ENCODE data around the genes JOSD2, NKG7 and SIGLEC10.

DNA sequence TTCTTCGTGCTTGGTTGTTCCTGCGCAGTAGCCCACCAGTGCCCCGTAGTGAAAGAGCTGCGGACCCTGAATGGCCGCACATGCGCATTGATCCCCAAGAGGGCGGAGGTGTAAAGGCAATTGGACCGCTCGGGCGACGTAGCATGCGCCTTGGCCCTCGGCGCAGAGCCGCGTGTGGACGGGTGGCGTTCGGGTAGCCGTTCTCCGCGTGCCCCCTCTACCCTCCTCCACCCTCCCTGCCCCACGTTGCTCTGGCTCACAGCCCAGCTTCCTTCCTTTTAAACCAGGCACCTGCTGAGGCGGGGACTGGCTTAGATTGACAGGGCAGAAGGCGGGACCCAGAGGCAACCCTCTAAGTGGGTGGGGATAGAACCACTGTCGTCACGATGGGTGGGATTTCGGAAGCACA lies 373 bp upstream of the NUP62 start:
- PRO-cap, result bidirectional peak, plus-strand start at position 165 of the sequence, minus-strand start at position 142 of the sequence; unidirectional peak, minus-strand start at position 253 of the sequence
- RAMPAGE, long total RNA, 5 experiments, result no peak in any of the 5 experiments
- RRBS, result no CpG with 5 or more reads among the region's 28 CpGs

- PRO-cap, result no peak
- RAMPAGE, long total RNA, 5 experiments, result no peak in any of the 5 experiments
- RRBS, result no CpG with 5 or more reads among the region's 11 CpGs
These were observed 725 bp upstream of the NUP62 start for GRCh38 chr19:49930082-49930375.

DNA sequence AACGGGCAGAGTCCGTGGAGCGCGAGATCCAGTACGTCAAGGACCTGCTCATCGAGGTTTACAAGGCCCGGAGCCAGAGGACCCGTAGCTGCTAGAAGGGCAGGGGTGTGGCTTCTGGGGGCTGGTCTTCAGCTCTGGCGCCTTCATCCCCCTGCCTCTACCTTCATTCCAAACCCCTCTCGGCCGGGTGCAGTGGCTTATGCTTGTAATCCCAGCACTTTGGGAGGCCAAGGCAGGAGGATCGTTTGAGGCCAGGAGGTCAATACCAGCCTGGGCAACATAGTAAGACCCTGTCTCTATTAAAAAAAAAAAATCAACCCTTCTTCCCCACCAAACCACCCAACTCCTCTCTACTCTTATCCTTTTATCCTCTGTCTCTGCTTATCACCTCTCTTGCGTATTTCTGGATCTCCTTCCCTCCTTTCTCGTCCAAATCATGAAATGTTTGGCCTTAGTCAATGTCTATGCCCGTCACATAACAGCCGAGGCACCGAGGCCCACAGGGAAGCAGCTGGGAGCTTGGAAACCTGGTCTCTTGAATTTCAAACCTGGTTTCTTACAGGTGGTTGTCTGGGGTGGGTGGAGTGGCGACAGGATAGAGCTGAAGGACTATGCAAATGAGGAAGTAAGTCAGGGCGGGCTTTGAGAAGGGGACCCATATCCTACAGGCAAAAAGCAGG lies 3.8 kb upstream of the NUP62 start:
- PRO-cap, result no peak
- RAMPAGE, long total RNA, 5 experiments, result start-site peak on the plus strand in 1 of 5 experiments, centred at position 137 of the sequence, 17 reads per replicate
- RRBS, result 88% methylated on average over 4 of the region's 19 CpGs

GRCh38 chr19:50172894-50173686 lies 10.0 kb upstream of the IZUMO2 start:
- PRO-cap, result bidirectional peak, plus-strand start at chr19:50173320, minus-strand start at chr19:50173259
- RAMPAGE, long total RNA, 5 experiments, result no peak in any of the 5 experiments
- RRBS, result no CpG with 5 or more reads among the region's 9 CpGs

DNA sequence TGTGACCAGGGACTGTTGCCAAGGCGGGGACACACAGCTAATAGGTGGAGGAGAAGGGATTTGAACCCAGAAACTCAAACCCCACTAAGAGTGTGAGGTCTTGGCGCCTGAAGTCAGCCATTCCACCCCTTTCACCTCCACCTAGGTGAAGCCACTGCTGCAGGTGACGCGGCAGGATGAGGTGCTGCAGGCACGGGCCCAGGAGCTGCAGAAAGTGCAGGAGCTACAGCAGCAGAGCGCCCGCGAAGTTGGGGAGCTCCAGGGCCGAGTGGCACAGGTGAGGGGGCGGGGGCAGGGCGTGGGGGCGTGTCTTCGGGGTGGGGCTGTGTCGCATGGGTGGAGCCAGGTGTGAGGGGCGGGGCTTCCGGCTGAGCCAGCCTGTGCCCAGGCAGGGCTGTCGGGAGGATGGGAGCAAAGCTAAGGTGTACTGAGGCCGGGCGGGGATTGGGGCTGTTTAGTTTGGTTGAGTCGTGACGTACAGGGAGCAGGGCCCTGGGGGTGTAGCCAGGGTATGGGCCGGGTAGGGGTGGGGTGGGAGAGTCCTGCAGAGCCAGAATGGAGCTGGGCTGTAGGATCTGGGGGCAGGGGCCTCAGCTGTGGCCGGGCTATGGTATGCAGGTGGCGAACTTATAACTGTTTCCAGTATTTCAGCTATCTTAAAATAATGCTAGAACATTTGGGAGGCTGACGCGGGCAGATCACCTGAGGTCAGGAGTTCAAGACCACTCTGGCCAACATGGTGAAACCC lies 62.3 kb downstream of the KCNC3 start:
- PRO-cap, result no peak
- RAMPAGE, long total RNA, 5 experiments, result start-site peak on the plus strand in 3 of 5 experiments, centred at positions 162 to 195 of the sequence, 18 to 44 reads per replicate
- RRBS, result 22% methylated on average over 6 of the region's 26 CpGs

DNA sequence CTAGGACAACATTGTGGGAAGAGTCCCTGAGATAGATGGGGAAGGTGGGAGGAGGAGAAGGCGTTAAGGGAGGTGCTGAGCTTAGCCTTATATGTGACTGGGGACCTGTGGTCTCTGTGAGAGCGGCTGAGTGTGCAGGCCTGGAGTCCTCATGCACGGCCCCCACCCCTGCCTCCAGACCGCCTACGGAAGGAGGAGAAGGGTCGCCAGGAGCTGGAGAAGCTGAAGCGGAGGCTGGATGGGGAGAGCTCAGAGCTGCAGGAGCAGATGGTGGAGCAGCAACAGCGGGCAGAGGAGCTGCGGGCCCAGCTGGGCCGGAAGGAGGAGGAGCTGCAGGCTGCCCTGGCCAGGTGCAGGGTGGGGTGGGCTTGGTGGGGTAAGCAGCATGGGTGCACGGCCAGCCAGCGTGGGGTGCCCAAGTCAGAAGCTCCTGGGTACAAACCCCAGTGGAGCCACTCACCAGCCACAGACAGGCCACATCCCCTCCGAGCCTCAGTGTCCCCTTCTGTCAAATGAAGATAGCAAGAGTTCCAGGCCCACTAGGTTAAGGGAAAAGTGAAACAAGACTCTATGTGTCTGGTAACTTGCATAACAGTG lies 56.7 kb downstream of the KCNC3 start:
- PRO-cap, result no peak
- RAMPAGE, long total RNA, 5 experiments, result start-site peak on the plus strand in 3 of 5 experiments, centred at positions 254 to 316 of the sequence, 5 to 27 reads per replicate
- RRBS, result no CpG with 5 or more reads among the region's 13 CpGs

DNA sequence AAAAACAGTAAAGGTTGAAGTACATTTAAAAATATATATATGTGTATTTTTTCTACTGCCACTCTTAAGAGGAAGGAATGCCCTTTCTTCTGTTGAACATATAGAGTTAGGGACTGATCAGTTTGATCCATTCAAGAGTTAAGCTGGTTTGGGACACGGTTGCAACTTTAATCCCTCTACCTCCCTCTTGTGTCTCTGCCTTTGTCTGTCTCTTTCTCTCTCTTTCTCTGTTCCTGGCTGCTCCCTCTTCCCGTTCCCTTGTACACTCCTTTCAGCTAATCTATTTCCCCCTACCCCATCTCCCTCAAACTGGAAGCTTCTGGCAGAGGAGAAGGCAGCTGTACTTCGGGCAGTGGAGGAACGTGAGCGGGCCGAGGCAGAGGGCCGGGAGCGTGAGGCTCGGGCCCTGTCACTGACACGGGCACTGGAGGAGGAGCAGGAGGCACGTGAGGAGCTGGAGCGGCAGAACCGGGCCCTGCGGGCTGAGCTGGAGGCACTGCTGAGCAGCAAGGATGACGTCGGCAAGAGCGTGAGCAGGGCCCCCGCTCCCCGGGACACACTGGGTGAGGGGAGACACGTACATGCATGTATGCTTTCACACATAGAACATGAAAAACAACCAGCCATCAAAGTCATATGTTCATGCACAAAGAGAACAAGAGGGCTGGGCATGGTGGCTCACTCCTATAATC lies 42.9 kb downstream of the KCNC3 start:
- PRO-cap, result no peak
- RAMPAGE, long total RNA, 5 experiments, result start-site peak on the plus strand in 3 of 5 experiments, centred at positions 442 to 458 of the sequence, 25 to 112 reads per replicate
- RRBS, result 91% methylated on average over 13 of the region's 20 CpGs

GRCh38 chr19:50322101-50323106 lies 6.8 kb downstream of the KCNC3 start:
- PRO-cap, result no peak
- RAMPAGE, long total RNA, 5 experiments, result no peak in any of the 5 experiments
- RRBS, result 88% methylated on average over 12 of the region's 31 CpGs

- PRO-cap, result no peak
- RAMPAGE, long total RNA, 5 experiments, result no peak in any of the 5 experiments
- RRBS, result no CpG with 5 or more reads among the region's 10 CpGs
These were observed 16.2 kb upstream of the EMC10 start for GRCh38 chr19:50460153-50460524.

DNA sequence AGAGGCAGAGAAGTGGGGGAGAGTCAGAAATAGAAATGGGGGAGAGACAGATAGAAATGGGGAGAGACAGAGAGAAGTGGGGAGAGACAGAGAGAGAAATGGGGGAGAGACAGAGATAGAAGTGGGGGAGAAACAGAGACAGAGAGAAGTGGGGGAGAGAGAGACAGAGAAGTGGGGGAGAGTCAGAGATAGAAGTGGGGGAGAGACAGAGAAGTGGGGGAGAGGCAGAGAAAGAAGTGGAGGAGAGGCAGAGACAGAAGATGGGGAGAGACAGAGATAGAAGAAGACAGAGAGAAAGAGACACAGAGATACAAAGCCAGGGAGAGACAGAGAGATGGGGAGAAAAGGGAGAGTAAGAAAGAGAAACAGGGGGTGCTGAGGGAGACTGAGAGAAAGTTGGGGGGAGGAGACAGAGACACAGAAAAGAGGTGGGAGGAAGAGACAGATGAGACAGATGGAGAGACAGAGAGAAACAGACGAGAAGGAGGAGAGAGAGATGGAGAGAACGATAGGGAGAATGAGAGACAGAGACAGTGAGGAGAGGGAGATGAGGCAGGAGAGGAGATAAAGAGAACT lies 13.0 kb downstream of the JOSD2 start:
- PRO-cap, result no peak
- RAMPAGE, long total RNA, 5 experiments, result no peak in any of the 5 experiments
- RRBS, result no CpG with 5 or more reads among the region's 2 CpGs

DNA sequence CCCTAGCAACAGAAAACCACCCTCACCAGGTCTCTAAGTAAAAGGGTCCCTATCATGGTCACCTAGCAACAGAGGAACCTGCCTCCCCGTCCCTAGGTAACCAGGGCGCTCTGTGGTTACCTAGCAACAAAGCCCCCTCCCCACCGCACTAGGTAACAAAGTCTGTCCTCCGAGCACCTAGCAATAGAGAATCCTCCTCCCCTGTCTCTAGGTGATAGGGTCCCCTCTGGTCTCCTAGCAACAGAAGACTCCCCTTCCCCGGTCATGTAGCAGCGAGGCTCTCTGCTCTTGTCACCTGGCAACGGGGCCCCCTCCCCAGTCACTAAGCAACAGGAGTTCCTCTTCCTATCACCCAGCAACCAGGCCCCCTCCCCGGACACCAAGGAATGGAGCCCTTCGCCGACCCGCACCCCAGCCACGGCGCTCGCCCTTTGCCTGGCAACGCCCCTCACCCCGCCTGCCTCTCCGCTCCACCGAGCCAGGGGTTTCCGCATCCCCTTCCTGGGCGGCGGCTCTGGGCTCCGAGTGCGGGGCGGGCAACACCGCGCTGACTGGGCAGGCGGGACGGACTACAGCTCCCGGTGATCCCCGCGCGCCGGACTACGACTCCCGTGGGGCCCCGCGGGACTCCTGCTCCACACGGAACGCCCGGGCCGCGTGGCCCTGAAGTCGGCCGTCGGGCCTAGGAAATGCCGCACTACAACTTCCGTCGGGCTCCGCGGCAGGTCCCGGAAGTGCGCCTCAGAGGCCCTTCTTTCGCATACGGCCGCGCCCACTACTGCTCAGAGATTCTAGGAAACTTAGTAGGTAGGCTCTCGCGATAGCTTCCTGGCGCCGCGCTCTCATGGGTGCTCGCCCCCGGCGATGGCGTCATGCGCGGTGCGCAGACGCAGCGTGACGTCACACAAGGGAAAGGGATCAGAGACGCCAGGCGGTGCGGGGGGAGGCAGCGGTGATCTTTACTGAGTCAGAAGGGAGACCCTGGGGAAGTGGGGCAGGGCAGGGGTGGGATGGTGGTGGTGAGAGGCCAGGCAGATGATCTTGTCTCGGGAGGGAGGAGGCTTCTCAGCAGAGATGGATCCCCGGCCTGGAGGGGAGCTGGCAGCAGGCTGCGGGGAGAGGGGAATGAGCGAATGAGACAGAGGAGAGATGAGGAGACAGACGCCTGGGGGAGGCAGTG lies at the start of gene JOSD2:
Gene JOSD2 (minus strand): TSS at position 527 of the 1,180 bp plus-strand sequence.
- PRO-cap, result bidirectional peak, plus-strand start at position 921 of the sequence, minus-strand start at position 433 of the sequence
- RAMPAGE, long total RNA, 5 experiments, result start-site peak on the minus strand in 5 of 5 experiments, centred at positions 477 to 533 of the sequence, 15 to 53 reads per replicate
- RRBS, result 2% methylated on average over 29 of the region's 80 CpGs

GRCh38 chr19:50605937-50606300 lies 33.8 kb downstream of the SYT3 start:
- PRO-cap, result no peak
- RAMPAGE, long total RNA, 5 experiments, result no peak in any of the 5 experiments
- RRBS, result no CpG with 5 or more reads among the region's 32 CpGs

DNA sequence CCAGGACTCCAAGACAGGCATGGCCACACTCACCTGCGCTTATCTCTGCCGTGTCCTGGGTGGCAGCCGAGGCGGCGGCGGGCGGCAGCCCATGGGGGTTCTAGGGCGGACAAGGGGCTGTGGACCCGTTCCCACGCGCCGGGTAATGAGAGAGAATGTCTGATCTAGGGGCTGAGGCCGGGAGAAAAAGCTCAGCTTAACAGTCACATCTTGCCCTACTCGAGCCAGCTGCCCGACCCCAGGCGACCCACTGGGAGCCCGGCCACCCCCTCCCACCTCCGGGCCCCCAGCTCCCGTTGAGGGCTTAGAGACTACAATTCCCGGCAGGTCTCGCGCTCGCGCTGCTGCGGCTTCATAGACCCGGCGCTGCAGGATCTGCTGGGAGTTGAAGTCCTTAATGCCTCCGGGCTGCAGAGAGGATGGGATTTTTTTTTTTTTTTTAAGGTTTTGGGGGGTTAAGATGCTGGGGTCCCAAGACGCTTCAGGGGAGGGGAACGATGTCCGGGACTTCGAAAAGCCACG lies 628 bp downstream of the SYT3 start:
- PRO-cap, result no peak
- RAMPAGE, long total RNA, 5 experiments, result no peak in any of the 5 experiments
- RRBS, result 23% methylated on average over 18 of the region's 33 CpGs

GRCh38 chr19:50826886-50827379 lies 3.3 kb upstream of the KLK1 start:
- PRO-cap, result no peak
- RAMPAGE, long total RNA, 5 experiments, result no peak in any of the 5 experiments
- RRBS, result 82% methylated on average over 4 of the region's 36 CpGs

- PRO-cap, result bidirectional peak, plus-strand start at chr19:51340020, minus-strand start at chr19:51339755; unidirectional peak, plus-strand start at chr19:51340247
- RAMPAGE, long total RNA, 5 experiments, result start-site peak on the minus strand in 2 of 5 experiments, at chr19:51339723-51339781 at its widest, 6 to 11 reads per replicate
- RRBS, result 5% methylated on average over 53 of the region's 116 CpGs
These were observed 2.0 kb downstream of the VSIG10L start for GRCh38 chr19:51339489-51340700.

GRCh38 chr19:51362526-51363454 lies 3.4 kb downstream of the ETFB start:
- PRO-cap, result no peak
- RAMPAGE, long total RNA, 5 experiments, result no peak in any of the 5 experiments
- RRBS, result no CpG with 5 or more reads among the region's 7 CpGs

GRCh38 chr19:51365223-51365410 lies 1.1 kb downstream of the ETFB start:
- PRO-cap, result no peak
- RAMPAGE, long total RNA, 5 experiments, result no peak in any of the 5 experiments
- RRBS, result no CpG with 5 or more reads among the region's 3 CpGs

- PRO-cap, result no peak
- RAMPAGE, long total RNA, 5 experiments, result start-site peak on the minus strand in 1 of 5 experiments, at chr19:51372605-51372704 at its widest, 15 to 16 reads per replicate
- RRBS, result no CpG with 5 or more reads among the region's 11 CpGs
These were observed at the start of gene NKG7 for GRCh38 chr19:51372405-51373430. Gene NKG7 (minus strand): TSS chr19:51372654.

- PRO-cap, result bidirectional peak, plus-strand start at chr19:51417708, minus-strand start at chr19:51417642
- RAMPAGE, long total RNA, 5 experiments, result start-site peak on the minus strand in 1 of 5 experiments, at chr19:51417083-51417667 at its widest, 70 reads per replicate
- RRBS, result 50% methylated on average over 4 of the region's 25 CpGs
These were observed at the start of gene SIGLEC10 for GRCh38 chr19:51417029-51418171. Gene SIGLEC10 (minus strand): TSS chr19:51417642.

DNA sequence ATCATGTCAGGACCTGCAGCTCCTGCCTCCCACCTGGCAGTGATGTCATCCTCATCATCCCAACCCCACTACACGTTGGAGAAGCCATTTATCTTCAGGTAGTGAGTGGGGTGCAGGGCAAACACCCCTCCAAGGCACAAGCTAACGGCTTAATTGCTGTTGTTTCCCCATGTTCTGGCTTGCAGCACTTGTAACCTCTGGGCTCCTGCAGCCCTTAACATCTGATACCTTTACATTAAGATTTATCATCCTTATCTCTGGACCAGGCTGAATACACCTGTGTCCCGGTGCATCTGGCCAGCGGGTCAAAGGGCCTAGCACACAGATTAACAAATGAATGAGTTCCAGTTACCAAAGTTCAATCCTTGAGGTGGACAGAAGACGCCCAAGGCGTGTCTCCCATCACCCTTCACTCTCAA lies 22.3 kb downstream of the ZNF175 start:
- PRO-cap, result no peak
- RAMPAGE, long total RNA, 5 experiments, result no peak in any of the 5 experiments
- RRBS, result no CpG with 5 or more reads among the region's 6 CpGs

All from stomach (tissue), 7 donors.